Subcutaneous adipose tissue (tissue), 3 donors: ENCODE measurements around a stretch of chr3.

DNA sequence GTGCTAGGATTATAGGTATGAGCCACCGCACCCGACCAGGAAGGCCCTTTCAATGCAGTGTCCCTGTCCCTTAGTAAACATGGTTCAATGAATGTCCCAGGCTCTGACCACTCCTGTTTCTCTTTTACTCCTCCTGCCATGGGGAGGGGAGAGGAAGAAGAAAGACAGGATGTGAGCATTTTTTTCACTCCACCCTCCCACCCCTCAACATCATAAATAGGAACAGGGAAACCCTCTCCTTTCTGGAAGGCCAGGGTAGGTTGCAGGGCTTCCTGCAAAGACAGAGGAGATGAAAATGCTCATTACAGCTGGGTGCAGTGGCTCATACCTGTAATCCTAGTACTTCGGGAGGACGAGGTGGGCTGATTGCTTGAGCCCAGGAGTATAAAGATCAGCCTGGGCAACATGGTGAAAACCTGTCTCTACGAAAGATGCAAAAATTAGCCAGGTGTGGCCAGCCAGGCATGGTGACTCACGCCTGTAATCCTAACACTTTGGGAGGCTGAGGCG is 7.4 kb upstream of the TATDN2 start:
- PRO-cap = no peak
- RAMPAGE, long total RNA, 3 experiments = no peak in any of the 3 experiments

DNA sequence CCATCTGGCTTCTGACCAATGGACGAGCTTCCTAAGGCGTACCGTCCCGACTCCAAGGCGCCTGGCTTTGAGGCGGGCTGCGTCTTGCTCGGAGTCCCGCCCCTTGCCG is 99 bp upstream of the TATDN2 start:
- PRO-cap = no peak
- RAMPAGE, long total RNA, 3 experiments = no peak in any of the 3 experiments

DNA sequence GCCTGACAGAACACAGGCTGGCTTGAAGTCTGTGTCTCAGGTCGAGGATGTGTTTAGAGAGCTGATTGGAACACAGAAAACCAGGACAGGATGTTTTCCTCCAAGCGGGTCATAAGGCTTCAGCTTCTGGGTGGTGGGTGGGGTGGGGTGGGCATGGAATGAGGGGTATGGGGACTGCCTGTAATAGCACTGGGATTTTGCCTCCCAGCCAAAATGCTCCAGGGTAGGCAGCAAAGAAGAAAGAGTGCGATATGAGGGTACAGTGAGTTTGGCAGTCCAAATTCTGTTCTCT is 13.6 kb downstream of the GHRL start:
- PRO-cap = no peak
- RAMPAGE, long total RNA, 3 experiments = no peak in any of the 3 experiments

DNA sequence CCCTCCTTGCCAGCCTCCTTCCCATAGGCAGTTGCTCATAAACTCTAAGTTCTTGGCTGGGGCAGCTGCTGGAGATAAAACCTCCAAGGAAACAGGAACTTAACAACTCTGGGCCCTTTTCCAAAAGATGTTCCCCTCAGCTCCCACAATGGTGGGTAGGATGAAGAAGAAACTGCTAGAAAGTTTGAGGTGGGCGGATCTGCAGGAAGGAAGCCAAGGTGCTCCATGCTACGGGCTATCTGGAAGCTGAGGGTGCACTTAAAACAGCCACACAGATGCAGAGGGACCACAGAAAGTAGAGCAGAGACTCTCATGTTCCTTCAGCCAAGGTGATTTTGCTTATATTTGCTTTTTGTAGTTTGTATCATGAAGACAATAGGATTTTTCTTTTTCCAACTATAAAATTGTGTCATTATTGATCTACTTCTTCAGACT is 29.4 kb downstream of the SLC6A11 start:
- PRO-cap = no peak
- RAMPAGE, long total RNA, 3 experiments = no peak in any of the 3 experiments

GRCh38 chr3:11095921-11097209 is 57.9 kb upstream of the HRH1 start:
- PRO-cap = no peak
- RAMPAGE, long total RNA, 3 experiments = no peak in any of the 3 experiments

DNA sequence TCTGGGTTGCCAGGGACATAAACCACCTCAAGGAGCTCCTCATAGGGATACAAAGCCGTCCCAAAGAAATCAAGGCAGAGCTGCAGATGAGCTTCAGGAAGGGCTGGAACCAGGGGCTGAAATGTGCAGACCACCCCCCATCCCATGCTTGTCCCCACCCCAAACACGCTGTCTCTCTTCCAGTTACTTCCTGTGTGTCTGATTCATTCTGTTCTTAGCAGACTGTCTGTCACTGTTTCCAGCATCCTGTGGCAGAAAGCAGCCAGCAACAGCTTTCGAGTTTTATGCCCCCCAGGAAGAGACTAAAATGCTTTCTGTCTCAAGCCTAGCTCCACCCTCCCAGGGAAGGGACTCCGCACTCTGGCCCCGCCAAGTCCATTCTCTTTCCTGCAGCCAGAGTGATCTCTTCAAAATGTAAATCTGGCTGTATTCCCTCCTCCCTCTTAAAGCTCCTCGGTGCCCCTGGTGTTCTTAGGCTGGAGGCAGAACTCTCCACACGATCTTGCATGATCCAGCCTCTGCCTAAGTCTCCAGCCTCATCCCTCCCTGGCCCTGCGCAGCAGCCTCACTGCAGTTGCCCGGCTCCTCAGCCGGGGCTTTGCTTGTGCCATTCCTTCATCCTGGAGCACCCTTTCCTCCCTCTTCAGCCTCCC is 41.5 kb downstream of the HRH1 start:
- PRO-cap = no peak
- RAMPAGE, long total RNA, 3 experiments = no peak in any of the 3 experiments

GRCh38 chr3:11523168-11524101 is 120.3 kb downstream of the VGLL4 start:
- PRO-cap = no peak
- RAMPAGE, long total RNA, 3 experiments = no peak in any of the 3 experiments

- PRO-cap = no peak
- RAMPAGE, long total RNA, 3 experiments = no peak in any of the 3 experiments
These were observed 85.6 kb downstream of the VGLL4 start for GRCh38 chr3:11557812-11558824.

GRCh38 chr3:11597758-11598333 is 45.9 kb downstream of the VGLL4 start:
- PRO-cap = no peak
- RAMPAGE, long total RNA, 3 experiments = no peak in any of the 3 experiments

- PRO-cap = no peak
- RAMPAGE, long total RNA, 3 experiments = no peak in any of the 3 experiments
These were observed 34.1 kb downstream of the PPARG start for GRCh38 chr3:12322803-12323502.

DNA sequence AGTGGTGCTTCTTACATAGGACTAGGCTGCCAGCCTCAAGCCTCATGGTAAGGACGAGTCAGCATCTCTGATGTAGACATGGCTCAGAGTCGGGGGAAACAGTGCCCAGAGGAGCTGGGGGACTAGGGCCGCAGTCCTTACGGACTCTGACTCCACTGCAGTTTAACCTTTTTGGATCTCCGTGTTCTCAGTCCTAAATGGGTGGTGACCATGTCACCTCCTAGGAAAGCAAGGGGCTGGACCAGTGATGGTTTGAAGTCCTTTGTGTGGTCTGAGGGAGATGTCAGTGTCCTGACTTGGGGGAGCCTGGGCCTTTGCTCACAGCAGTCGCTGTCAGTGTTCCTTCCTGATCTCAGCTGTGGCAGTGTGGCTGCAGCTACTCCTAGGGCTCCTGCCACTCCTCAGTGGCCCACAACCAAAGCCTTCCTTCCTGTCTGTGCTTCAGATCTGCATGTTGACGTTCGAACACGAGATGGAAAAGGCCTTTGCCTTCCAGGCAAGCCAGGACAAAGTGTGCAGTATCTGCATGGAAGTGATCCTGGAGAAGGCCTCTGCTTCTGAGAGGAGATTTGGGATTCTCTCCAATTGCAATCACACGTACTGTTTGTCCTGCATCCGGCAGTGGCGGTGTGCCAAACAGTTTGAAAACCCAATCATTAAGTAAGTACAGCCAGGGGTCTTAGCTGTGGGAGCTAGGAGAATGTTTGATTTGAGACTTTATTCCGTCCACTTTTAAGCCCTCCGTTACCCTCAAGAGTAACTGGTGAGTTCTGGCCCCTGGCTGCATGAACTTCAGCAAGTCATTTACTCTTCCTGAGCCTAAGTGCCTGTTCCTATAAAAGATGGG is 17.7 kb downstream of the MKRN2 start:
- PRO-cap = no peak
- RAMPAGE, long total RNA, 3 experiments = no peak in any of the 3 experiments

DNA sequence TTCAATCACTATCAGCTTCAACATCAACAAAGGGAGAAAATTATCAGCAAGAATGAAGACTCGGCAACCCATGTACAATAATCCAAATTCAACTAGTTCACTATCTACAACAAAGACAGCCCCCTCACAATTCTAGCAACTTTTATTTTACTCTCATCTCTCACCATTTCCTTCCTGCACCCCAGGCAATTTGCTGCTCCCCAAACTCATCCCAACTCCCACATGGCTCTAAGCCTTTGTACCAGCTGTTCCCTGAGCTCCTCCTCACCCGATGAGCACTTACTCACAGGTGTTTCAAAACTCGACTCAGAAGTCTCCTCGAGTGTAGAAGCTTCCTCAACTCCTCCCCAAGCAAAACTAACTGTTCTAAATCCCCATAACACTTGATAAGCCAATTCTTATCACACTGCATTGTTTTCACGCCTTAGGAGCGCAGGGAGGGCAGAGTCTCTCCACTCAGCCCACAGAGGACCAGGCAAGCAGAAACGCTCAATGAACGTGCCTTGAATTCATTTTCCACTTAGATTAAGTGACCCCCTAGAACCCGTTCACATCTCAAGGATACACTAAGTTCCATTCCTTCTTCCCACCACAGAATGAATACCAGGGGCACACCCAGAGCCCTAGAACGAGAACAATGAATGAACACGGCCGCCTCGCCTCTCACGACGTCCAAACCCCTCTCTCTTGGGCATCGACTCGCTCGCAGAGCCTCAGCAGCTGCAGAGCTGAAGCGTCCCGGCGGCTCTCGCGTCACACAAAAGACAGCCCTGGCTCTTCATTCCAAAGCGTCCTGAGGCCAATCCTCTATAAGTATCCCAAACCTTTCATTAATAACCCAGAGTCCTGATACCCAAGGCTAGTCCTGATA is 1.2 kb downstream of the RAF1 start:
- PRO-cap = bidirectional peak, plus-strand start at position 309 of the sequence, minus-strand start at position 296 of the sequence; bidirectional peak, plus-strand start at position 725 of the sequence, minus-strand start at position 687 of the sequence
- RAMPAGE, long total RNA, 3 experiments = no peak in any of the 3 experiments

DNA sequence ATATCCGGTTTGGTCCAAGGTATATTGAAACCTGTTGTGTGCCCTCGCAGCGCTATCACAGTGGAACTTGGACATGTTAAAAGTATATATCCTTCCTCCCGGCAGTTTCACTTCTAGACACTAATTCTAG is 609 bp upstream of the RAF1 start:
- PRO-cap = no peak
- RAMPAGE, long total RNA, 3 experiments = no peak in any of the 3 experiments

DNA sequence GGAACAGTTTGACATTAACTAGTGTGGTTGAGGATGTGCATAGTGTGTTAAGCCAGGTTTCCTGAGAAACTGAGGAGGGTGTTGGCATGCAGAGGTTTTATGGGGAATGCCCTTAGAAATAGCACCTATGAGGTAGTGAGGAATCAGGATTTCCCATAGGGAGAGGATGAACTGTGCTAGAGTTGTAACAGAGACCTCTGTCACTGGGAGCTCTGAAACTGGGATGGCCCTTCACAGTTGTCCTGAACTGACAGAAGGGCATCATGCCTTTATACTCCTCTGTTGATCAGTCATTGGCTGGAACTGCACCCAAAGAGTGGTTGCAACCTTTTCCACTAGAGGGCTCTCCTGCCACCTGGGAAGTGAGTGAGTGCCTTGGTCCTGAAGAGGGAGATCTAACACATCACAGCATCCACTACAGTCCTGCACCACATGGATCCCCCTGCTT is 42.4 kb upstream of the RAF1 start:
- PRO-cap = no peak
- RAMPAGE, long total RNA, 3 experiments = no peak in any of the 3 experiments

GRCh38 chr3:12782392-12782914 is 14.0 kb upstream of the CAND2 start:
- PRO-cap = no peak
- RAMPAGE, long total RNA, 3 experiments = no peak in any of the 3 experiments

DNA sequence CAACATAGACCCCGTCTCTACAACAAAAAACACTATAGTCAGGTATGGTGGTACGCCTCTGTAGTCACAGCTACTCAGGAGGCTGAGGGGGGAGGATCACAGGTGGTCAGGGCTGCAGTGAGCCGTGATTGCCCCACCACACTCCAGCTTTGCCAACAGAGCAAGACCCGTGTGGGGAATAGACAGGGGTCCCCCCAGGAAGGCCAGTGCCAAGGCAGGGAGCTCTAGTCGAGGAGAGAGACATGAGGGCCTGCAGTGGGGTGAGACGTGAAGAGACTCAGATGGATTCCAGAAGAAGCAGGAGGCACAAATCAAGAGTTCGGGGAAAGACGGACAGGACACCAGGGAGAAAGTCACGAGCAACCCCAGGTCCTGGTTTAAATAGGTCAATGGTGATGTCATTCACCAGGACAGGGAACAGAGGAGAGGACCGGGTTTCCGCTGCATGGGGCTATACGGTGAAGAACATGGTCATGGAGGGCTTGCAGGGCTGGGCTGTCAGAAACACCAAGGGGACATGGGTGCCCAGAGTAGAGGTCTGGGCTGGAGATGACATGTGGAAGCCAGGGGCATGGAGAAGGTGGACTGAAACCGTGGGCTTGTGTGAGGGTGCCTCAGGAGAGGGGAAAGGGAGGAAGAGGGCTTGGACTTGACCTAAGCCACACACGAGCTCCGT is 53.9 kb upstream of the RPL32 start:
- PRO-cap = no peak
- RAMPAGE, long total RNA, 3 experiments = no peak in any of the 3 experiments

DNA sequence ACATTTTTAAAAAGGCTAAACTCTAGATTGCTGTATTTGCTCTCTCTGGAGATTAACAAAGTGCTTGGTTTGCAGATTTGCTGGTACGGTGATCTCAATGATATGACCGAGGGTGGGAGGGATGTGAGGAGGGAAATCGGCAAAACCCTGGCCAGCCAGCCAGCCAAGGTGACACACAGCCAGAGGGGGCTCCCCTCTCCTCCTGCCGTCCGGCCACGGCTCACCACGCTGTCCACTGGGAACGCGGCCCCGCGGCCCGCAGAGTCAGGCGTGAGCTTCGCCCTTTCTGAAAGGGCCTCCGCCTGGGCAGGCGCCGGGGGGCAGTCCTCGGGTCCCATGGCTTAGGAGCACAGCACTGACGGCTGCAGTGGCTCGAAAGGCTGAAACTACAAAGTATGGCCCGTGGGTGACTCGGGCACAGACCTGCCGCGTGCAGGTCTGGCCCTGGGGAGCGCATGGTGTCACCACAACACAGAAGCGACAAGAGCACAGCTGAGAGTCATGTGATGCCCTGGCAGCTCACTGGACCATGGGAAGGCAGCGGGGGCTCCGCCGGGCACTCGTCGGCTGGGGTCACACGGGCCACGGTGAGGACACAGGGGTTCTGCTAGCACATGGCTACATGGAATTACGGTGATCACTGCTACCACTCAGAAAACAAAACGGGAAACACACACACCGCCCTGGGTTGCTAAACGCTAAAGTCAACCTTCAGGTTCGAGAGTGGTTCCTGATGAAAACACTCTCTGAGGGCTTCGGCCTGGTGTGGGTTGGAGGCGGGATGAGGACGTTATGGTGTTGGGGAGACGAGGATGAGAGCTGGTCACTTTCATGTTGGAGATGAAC is 57.9 kb upstream of the RPL32 start:
- PRO-cap = no peak
- RAMPAGE, long total RNA, 3 experiments = start-site peak on the minus strand in 1 of 3 experiments, centred at position 532 of the sequence, 55 reads per replicate

- PRO-cap = no peak
- RAMPAGE, long total RNA, 3 experiments = no peak in any of the 3 experiments
These were observed 58.7 kb upstream of the RPL32 start for GRCh38 chr3:12900012-12900439.

DNA sequence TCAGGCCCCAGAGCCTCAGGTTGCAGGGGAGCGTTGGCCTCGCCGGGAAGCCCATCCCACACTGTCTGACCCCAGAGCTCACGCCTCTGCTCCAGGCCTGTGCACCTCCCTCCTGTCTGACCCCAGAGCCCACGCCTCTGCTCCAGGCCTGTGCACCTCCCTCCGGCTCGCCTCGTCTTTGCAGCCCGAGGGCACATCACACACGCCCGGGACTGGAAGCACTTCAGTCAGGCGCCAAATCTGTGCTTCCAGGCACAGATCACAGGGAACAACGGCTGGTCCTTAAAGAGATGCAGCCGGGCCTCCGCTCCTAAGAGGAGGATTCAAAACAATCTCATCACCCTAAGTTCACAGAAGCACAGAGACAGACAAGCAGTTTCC is 103.0 kb upstream of the RPL32 start:
- PRO-cap = no peak
- RAMPAGE, long total RNA, 3 experiments = no peak in any of the 3 experiments

DNA sequence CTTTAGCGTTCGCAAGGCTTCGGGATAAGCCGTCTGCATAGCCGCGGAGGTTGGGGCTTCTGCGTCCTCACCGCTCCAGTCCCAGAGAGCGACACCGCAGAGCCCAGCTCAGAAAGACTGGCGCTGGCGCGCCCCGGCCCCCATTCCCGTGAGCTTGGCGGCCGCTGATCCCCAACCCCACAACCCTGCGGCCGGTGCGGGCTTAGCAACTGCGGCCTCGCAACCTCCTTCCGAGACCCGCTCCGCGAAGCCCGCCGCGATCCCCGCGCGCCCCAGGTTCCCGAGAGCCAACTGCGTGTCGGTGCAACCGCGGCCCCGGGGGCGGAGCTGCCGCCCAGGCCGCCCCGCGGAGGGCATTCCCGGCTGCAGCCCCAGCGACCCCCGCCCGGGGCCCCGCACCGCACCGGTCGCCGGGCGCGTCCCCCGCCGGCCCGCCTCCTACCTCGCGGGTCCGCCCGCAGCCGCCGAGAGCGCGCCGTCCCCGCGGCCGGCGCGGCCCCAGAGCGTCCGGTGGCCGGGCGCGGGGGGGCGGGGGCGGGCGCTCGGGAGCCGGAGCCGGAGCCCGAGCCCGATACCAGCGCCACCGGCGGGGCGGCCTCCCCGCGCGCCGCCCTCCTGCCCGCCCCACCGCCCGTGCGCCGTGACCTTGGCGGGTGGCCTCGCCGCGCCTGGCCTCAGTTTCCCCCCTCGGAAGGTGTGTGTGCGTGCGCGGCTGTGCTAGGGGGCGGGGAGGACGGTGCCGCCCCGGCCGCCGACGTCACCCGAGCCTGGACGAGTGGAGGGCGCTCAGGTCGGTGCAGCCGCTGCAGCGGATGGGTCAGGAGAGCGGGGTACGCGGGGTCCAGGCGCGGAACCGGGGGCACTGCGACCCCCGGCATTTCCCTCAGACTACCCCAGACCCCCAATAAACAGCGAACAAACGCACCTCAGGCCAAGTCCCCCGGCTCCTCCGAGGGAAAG is 79.3 kb downstream of the IQSEC1 start:
- PRO-cap = bidirectional peak, plus-strand start at position 774 of the sequence, minus-strand start at position 440 of the sequence
- RAMPAGE, long total RNA, 3 experiments = no peak in any of the 3 experiments